Endothelial cell (in vitro differentiated cells): ENCODE measurements around the gene VCAN.

GRCh38 chr5:80624093-80624422 is 30.4 kb upstream of the MSH3 start:
- PRO-cap = no peak

DNA sequence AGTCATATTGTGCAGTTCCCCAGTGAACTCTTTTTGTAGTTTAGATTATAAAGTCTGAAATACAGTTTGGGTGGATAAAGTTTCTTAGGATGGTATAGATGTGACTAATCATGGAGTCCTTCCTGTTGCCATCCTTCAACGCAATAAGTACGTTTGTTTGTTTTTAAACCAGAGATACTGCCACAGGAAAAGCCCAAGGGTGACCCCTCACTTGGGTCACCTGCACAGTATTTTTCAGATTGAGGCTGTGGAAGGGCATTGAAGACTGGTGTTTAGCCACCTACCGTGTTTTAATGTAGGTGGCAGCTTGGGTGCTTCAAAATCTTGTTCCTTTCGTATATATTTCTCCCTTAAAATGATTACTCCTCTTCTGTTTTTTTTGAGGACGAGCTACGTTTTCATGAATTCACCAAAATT is 658 bp upstream of the DHFR start:
- PRO-cap = bidirectional peak, plus-strand start at position 171 of the sequence, minus-strand start at position 145 of the sequence

GRCh38 chr5:80668061-80668759 is 13.4 kb upstream of the DHFR start:
- PRO-cap = no peak

- PRO-cap = unidirectional peak, minus-strand start at chr5:80984356
Observed at GRCh38 chr5:80984231-80984474, 24.0 kb downstream of the RASGRF2 start.

DNA sequence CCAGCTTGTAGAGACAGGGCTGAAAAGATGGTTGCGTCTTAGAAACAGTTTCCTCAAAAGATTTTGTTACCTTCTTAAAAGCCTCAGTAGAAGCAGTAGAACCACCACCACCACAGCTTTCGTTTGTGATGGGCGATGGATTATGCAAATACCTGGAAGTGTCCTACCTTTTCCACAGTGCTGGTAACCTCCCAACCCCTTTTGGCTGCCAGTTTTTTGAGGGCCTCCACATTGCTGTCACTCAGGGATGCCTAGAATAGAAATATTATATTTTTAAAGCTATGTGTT is 41.1 kb downstream of the ZCCHC9 start:
- PRO-cap = no peak

- PRO-cap = no peak
Observed at GRCh38 chr5:81615958-81616327, 135.0 kb downstream of the SSBP2 start.

DNA sequence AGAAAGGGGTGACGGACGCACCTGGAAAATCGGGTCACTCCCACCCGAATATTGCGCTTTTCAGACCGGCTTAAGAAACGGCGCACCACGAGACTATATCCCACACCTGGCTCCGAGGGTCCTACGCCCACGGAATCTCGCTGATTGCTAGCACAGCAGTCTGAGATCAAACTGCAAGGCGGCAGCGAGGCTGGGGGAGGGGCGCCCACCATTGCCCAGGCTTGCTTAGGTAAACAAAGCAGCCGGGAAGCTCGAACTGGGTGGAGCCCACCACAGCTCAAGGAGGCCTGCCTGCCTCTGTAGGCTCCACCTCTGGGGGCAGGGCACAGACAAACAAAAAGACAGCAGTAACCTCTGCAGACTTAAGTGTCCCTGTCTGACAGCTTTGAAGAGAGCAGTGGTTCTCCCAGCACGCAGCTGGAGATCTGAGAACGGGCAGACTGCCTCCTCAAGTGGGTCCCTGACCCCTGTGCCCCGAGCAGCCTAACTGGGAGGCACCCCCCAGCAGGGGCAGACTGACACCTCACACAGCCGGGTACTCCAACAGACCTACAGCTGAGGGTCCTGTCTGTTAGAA is 134.5 kb downstream of the SSBP2 start:
- PRO-cap = no peak

- PRO-cap = no peak
Observed at GRCh38 chr5:81778481-81779418, 27.9 kb upstream of the SSBP2 start.

- PRO-cap = no peak
Observed at GRCh38 chr5:82422597-82423142, 144.5 kb upstream of the RPS23 start.

DNA sequence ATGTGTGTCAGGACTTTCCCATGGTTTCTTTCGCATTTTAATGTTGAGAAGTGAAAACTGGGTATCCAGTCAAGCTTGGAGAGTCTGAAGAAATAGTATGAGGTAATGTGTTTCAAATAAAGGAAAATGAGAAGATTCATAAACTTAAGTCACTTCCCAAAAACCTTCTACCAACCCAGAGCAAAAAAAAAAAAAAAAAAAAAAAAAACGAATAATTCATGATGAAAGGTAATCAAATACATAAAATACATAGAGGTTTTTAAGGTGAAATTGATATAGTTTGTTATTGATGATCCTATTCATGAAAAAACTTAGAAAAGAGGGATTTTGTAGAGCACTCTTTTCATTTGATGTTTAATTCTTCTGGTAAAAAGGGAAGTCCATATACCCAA is 187.7 kb upstream of the VCAN start:
- PRO-cap = no peak

GRCh38 chr5:83306675-83307127 is 164.8 kb upstream of the VCAN start:
- PRO-cap = no peak

DNA sequence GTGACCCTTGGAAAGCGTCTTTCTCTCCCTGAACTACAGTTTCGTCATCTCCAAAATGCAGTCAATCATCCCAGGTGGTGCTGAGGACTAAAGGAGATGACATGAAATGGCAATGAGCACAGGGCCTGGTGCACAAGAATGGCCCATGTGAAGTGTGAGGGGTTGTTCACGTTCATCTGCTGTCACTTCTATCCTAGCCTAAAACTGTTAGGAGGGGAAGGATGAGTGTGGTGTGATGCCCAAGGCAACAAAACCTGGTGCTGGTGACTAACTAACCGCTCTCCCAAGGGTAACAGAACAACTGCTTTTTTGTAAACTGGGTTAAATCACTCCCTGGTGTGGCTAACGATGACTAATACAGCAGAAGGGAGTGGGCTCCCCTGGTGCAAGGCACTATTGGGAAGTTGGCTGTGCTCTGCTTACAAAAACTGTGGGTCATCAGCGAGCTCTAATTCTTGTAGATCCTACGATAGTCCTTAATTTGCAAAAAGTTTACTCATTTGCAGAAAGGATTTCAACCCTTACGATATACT is 103.3 kb upstream of the VCAN start:
- PRO-cap = no peak

- PRO-cap = bidirectional peak, plus-strand start at chr5:83471776, minus-strand start at chr5:83471608
Observed at GRCh38 chr5:83471252-83472136, at the start of gene VCAN. TSS of gene VCAN (plus strand) at chr5:83471744.

DNA sequence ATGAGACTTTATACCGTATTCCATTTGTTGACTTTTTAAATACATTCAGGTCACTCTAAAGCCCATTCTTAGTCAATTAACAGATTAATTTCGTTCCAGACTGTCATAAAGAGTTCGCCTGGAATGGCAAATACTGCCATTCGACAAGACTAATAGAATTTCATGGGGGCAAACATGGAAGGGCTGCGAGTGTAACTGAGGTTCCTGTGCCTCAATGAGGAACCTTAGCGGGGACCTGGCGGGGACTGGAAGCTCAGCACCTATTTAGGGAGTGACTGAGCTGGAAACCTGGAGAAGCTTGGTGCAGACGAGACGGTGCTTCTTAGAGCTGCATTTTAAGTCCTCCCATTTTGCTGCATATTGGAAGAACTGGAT is 3.4 kb downstream of the VCAN start:
- PRO-cap = no peak

DNA sequence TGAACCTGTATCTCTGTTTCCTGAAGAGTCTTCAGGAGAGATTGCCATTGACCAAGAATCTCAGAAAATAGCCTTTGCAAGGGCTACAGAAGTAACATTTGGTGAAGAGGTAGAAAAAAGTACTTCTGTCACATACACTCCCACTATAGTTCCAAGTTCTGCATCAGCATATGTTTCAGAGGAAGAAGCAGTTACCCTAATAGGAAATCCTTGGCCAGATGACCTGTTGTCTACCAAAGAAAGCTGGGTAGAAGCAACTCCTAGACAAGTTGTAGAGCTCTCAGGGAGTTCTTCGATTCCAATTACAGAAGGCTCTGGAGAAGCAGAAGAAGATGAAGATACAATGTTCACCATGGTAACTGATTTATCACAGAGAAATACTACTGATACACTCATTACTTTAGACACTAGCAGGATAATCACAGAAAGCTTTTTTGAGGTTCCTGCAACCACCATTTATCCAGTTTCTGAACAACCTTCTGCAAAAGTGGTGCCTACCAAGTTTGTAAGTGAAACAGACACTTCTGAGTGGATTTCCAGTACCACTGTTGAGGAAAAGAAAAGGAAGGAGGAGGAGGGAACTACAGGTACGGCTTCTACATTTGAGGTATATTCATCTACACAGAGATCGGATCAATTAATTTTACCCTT is 66.2 kb downstream of the VCAN start:
- PRO-cap = no peak

- PRO-cap = bidirectional peak, plus-strand start at chr5:84384001, minus-strand start at chr5:84383888
Observed at GRCh38 chr5:84383447-84384093, 1.1 kb downstream of the EDIL3 start.

GRCh38 chr5:85293385-85293732 is 908.7 kb upstream of the EDIL3 start:
- PRO-cap = no peak

GRCh38 chr5:86461145-86461574 is 156.6 kb upstream of the COX7C start:
- PRO-cap = no peak

GRCh38 chr5:86510418-86510906 is 107.3 kb upstream of the COX7C start:
- PRO-cap = unidirectional peak, plus-strand start at chr5:86510729

DNA sequence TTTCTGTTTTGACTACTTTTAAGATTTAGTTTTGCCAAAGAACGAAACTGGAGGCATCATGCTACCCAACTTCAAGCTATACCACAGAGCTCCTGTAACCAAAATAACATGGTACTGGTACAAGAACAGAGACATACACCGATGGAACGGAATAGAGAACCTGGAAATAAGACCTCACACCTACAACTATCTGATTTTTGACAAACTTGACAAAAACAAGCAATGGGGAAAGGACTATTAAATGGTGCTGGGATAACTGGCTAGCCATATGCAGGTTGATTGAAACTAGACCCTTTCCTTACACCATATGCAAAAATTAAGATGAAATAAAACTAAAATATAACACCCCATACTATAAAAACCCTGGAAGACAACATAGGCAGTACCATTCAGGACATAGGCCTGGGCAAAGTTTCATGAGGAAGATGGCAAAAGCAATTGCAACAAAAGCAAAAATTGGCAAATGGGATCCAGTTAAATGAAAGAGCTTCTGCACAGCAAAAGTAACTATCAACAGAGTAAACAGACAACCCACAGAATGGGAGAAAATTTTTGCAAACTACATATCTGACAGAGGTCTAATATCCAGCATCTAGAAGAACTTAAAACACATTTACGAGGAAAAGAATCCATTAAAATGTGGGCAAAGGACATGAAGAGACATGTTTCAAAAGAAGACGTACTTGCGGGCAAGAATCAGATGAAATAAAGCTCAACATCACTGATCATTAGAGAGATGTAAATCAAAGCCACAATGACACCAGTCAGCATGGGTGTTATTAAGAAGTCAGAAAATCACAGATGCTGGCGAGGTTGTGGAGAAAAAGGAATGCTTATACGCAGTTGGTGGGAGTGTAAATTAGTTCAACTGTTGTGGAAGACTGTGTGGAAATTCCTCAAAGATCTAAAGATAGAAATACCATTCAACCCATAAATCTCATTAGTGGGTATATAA is 37.8 kb downstream of the RASA1 start:
- PRO-cap = no peak